Thoracic aorta (tissue), 1 donor: Measurements from ENCODE around the genes ASB16 and ATXN7L3.

GRCh38 chr17:44170249-44171154 is at the start of gene ASB16:
ASB16 (plus strand) TSS chr17:44170704.
- RAMPAGE, long total RNA, result start-site peak on the plus strand at chr17:44170663-44170751, 18 reads

- RAMPAGE, long total RNA, result no peak
Observed at GRCh38 chr17:44188560-44189492, 2.1 kb downstream of the TMUB2 start.

DNA sequence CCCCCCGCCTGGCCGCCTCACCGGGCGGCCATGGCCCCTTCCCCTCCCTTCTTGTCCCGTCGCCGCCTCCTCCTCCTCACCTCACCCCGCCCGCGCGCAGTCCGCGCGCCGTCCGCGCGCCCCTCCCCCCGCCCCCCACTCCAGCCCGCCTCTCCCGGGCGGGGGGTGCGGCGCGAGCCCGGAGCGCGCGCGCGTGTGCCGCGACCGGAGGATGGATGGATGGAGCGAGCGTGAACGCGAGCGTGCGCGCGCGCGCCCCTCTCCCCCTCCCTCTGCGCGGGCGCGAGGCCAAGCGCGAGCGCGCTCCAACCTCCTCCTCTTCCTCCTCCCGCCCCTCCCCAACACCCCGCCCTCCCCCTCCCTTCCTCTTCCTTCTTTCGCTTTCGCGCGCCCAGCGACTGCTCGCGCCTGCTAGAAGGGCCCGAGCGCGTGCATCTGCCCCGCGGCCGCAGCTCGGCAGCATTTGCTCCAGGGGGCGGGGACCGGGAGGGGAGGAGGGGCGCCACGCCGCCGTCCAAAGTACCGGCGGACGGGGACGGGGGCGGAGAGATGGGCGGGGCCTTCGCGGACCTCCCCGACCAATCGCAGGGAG is at the start of gene ATXN7L3:
TSS of gene ATXN7L3 (minus strand) at position 236 of the 592 bp plus-strand sequence.
- RAMPAGE, long total RNA, result no peak

GRCh38 chr17:44250846-44251383 is 17.0 kb downstream of the SLC4A1 start:
- RAMPAGE, long total RNA, result no peak

GRCh38 chr17:44308739-44308950 is 244 bp downstream of the RUNDC3A start:
- RAMPAGE, long total RNA, result no peak

DNA sequence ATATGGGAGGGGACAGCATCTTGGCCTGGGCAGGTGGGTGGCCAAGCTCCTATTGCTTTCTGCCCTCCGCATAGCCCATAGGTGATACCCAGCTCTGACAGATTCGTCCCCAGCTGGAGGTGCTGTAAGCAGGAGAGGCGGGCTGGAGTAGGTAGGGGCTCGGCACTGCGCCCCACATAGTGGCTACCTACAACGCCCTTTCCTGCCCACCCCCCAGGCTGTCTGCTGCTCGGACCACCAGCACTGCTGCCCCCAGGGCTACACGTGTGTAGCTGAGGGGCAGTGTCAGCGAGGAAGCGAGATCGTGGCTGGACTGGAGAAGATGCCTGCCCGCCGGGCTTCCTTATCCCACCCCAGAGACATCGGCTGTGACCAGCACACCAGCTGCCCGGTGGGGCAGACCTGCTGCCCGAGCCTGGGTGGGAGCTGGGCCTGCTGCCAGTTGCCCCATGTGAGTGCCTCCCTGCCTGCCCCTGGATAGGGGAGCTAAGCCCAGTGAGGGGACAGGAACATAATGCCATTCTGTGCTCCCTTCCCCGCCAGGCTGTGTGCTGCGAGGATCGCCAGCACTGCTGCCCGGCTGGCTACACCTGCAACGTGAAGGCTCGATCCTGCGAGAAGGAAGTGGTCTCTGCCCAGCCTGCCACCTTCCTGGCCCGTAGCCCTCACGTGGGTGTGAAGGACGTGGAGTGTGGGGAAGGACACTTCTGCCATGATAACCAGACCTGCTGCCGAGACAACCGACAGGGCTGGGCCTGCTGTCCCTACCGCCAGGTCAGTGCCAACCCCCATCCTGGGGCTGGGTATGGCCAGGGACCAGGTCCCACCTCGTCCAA is 6.9 kb downstream of the GRN start:
- RAMPAGE, long total RNA, result no peak

GRCh38 chr17:44390241-44390578 is 761 bp upstream of the ITGA2B start:
- RAMPAGE, long total RNA, result no peak

- RAMPAGE, long total RNA, result no peak
Observed at GRCh38 chr17:44502561-44502902, 674 bp downstream of the GPATCH8 start.

- RAMPAGE, long total RNA, result no peak
Observed at GRCh38 chr17:44865017-44865797, 17.5 kb downstream of the HIGD1B start.

DNA sequence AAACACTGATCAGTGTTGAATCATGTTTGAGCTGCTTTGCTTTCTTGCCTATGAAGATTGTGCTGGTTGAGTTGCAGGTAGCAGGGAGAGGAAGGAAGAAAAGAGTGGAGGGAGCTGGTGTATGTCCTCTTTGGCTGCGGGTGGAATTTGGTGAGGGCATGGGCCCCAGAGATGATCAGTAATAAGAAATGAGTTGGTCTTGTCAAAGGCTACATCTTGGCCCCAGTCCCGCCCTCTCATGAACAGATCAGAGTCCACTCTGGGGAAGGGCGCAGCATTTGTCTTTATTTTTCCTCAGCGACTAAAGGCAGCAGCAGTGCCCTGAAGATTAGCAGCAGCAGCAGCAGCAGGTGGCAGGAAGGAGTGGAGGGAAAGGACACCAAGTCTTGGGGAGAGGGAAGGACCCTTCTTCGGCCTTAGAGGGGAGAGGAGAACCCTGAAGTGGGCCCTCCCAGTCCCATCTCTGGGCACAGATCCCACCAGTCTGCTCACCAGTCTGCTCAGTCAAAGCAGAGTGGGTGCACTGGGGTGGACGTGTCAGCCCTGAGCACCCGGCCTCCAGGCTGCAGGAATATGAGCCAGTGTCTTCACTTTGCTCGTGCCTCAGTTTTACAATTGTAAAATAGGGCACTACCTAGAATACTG is 6.0 kb downstream of the CCDC103 start:
- RAMPAGE, long total RNA, result no peak

DNA sequence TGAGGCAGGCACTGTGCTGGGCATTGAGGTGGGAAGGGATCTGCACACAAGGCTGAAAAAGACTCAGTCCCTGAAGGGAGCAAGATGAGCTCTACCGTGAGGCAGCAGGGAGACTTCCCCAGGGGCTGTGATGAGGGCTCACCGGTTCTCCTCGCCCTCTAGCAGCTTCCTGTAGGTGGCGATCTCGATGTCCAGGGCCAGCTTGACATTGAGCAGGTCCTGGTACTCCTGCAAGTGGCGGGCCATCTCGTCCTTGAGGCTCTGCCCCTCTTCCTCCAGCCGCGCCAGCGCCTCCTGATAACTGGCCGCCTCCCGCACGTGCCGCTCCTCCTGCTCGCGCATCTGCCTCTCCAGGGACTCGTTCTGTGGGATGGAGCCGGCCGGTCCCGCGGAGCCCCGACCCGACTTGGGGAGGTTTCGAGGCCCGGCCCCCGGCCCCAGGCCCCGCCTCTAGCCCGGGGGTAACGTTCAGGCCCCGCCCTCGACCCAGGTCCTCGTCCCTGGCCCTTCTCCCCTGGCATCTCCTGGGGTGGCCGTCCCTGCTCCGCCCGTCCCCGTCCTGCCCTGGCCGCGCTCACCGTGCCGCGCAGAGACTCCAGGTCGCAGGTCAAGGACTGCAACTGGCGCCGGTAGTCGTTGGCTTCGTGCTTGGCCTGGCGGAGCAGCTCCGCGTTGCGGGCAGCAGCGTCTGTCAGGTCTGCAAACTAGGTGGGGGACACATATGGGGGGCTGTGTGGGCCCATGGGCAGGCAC is 4.0 kb downstream of the GFAP start:
- RAMPAGE, long total RNA, result no peak

DNA sequence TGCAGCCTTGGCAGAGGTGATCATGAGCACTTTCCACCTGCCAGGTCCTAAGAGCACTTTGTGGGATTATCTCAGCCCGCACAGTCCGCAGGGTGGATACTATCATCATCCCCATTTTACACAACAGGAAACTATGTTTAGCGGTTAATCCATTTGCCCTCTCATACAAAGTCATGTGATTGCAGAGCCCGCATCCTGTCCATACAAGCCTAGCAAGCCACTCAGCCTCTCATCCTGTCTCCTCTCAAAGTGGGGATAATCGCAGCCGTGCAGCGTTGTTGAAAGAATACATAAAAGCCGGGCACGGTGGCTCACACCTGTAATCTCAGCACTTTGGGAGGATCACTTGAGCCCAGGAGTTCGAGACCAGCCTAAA is 847 bp upstream of the DCAKD start:
- RAMPAGE, long total RNA, result no peak

DNA sequence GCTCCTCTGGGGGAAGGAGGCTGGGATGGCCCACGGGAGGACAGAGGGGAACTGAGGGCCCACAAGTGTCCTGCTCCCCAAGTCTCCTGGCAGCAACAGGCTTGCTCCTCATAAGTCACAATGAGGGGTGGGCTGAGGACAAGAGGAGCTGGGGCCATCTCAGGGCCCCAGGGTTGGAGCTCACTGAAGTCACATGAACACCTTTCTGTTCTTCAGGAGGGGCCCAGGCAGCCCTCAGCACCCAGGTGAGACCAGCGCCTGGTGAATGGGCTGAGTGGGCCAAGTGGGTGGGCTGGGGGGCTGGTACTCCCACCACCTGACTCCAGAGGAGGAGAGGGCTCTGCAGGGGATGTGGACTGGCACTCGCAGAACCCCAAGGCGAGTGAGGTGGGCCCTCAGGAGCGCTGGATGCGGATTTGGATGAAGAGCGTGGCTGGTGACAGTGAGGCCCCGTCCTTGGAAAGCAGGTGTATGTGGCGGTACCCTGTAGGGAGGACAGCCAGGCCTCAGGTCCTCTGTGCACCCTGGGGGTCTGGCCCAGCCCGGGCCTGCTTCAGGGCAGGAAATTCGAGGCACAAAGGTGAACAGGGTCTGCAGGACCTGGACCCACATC is 20.0 kb downstream of the PLCD3 start:
- RAMPAGE, long total RNA, result no peak

- RAMPAGE, long total RNA, result no peak
Observed at GRCh38 chr17:45116525-45116957, 15.8 kb downstream of the PLCD3 start.

- RAMPAGE, long total RNA, result no peak
Observed at GRCh38 chr17:45127085-45127483, 5.2 kb downstream of the PLCD3 start.

- RAMPAGE, long total RNA, result start-site peak on the minus strand at chr17:45161491-45161545, 80 reads
Observed at GRCh38 chr17:45161326-45161760, 332 bp upstream of the HEXIM2 start.

- RAMPAGE, long total RNA, result no peak
Observed at GRCh38 chr17:45244556-45245406, 17.1 kb downstream of the SPATA32 start.

GRCh38 chr17:45315456-45316079 is 1.3 kb downstream of the MAP3K14 start:
- RAMPAGE, long total RNA, result no peak

DNA sequence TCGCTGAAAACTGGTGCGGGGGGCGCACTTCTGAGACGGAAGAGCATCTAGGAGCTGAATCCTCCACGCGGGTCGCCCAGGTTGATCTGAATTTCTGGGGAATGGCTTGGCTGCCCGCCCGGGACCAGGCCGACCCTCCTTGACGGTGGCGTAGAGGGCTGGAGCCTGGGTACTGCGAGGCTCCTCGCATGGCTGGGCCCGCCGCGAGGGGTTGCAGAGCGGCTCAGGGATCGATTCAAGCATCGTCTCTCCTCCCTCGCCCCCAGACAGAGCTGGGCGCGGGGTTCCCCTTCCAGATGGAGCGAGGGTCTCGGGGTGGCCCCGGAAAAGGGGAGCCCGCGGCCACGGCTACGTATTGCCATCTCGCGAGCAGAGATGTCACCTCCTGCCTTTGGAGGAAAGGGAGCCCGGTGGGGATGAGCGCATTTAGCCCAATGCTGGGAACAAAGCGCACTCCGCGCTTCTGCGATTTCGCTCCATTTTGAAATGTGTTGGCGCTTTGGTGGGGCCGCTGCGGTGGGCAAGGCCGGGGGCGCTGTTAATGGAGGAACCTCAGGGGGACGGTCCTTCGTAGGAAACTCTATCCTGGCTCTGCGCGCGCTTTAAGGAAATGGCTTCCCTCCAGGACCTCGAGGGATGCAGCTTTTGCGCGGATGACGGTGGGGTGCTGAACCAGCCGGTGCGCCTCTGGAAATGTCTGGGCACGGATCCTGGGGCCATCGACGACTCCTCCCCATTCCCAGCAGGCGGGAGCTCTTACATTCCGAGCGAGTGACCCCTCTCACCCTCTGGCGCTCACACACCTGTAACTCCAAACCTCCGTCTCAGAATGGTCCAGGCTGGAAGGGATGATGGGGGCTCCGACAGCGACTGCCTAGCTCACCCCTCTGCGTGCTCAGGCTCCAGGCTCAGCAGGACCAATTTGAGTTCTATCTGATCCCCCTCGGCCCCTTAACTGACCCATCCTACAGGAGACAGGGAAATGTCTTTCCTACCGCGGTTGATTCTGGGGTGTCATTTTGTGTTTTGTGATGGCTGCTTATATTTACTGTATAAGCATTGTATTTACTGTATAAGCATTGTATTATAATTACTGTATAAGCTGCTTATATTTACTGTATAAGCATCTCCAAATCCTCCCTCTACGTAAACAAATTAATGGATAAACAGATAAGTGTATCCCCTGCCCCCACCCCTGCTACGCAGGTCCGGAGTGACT is 3.0 kb downstream of the MAPT start:
- RAMPAGE, long total RNA, result no peak

DNA sequence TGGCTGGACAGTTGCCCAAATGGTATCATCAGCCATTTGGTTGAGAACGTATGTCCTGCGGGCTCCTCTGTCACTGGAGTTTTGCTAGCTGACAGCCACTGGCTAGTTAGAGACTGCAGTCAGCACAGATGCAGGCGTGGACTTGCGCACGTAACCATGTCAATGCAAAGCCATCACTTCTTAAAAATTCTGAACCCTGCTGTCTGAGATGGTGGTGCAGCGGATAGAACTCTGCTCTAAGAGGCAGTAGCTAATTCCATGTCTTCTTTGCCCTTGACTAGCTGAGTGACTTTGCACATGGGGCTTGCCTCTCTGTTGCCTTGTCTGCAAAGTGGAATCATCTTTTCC is 40.1 kb downstream of the MAPT start:
- RAMPAGE, long total RNA, result no peak